Colic lymph node (tissue), 1 donor: ENCODE results near the genes NHLRC4, CCDC78 and CIAO3.

- PRO-cap: no peak
These were observed 8.9 kb downstream of the RHBDF1 start for GRCh38 chr16:63594-63949.

- PRO-cap: no peak
These were observed 712 bp upstream of the RGS11 start for GRCh38 chr16:276342-276969.

- PRO-cap: no peak
These were observed 6.4 kb downstream of the PDIA2 start for GRCh38 chr16:289156-289947.

GRCh38 chr16:383662-384626, 2.2 kb upstream of the PGAP6 start:
- PRO-cap: no peak

GRCh38 chr16:492510-492943, 35.0 kb upstream of the CAPN15 start:
- PRO-cap: no peak

- PRO-cap: no peak
These were observed 1.1 kb upstream of the CAPN15 start for GRCh38 chr16:526315-527003.

DNA sequence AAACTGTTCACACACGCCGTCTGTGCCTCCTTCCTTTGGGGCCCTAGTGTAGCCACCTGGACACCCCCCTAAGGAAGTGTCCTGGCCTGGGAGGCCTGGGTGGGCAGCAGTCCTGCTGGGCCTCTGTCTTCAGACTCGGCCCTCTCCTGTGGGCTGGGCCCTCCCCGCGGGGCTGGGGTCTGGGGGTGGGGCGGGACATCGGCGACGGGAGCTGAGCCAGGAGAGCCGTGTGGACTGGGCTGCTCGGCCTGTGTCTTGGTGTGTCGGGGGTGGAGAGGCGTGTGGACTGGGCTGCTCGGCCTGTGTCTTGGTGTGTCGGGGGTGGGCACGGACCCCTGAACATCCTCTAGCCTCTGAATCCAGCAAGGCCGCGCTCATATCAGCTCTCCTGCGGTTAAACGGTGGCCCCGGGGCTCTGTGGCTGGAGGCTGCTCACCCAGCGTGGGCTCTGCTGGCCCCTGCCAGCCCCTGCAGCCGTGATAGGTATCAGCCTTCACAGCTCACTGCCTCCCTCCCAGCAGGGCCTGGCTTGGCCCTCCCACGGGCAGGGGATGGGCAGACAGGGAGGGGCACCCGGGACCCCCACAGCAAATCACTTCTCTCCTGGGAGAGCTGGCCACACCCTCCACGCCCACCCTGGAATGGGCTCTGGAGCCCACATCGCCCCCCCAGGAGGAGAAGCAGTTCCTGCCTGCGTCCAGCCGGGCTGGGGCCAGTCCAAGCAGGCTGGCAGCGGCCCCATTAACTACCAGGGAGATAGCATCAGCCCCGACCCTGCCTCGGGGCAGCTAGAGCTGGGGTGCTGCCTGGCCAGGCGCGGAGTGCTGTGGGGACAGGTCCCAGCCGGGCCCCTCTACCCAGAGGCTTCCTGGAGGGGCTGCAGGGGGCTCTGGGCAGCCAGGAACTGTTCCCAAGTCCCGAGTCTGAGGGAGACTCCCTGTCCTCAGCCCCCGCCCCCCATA, 1.0 kb upstream of the NHLRC4 start:
- PRO-cap: no peak

- PRO-cap: bidirectional peak, plus-strand start at chr16:567011, minus-strand start at chr16:566942
These were observed at the start of gene NHLRC4 for GRCh38 chr16:566526-567652. Gene NHLRC4 (plus strand): TSS chr16:567005.

DNA sequence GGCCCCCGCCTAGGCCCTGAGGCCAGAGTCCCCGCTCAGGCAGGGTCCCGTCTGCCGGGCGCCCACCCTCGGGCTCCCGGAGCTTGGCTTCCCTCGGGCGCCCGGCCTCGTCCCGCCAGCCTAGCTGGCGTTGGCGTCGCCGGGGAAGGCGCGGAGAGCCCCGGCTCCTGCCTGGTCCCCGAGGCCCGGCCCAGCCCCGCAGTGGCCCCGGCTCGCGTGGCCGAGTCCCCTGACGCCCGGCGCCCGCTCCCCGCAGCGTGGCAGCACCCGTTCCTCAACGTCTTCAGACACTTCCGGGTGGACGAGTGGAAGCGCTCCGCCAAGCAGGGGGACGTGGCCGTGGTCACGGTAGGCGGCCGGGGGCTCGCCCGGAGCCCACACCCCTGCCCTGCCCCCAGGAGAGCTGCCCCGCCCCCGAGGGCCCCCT, 355 bp downstream of the WDR90 start:
- PRO-cap: no peak

- PRO-cap: bidirectional peak, plus-strand start at chr16:661111, minus-strand start at chr16:660875
These were observed 7.2 kb upstream of the RHOT2 start for GRCh38 chr16:660502-661278.

GRCh38 chr16:674348-675396, 799 bp upstream of the RHBDL1 start:
- PRO-cap: no peak

DNA sequence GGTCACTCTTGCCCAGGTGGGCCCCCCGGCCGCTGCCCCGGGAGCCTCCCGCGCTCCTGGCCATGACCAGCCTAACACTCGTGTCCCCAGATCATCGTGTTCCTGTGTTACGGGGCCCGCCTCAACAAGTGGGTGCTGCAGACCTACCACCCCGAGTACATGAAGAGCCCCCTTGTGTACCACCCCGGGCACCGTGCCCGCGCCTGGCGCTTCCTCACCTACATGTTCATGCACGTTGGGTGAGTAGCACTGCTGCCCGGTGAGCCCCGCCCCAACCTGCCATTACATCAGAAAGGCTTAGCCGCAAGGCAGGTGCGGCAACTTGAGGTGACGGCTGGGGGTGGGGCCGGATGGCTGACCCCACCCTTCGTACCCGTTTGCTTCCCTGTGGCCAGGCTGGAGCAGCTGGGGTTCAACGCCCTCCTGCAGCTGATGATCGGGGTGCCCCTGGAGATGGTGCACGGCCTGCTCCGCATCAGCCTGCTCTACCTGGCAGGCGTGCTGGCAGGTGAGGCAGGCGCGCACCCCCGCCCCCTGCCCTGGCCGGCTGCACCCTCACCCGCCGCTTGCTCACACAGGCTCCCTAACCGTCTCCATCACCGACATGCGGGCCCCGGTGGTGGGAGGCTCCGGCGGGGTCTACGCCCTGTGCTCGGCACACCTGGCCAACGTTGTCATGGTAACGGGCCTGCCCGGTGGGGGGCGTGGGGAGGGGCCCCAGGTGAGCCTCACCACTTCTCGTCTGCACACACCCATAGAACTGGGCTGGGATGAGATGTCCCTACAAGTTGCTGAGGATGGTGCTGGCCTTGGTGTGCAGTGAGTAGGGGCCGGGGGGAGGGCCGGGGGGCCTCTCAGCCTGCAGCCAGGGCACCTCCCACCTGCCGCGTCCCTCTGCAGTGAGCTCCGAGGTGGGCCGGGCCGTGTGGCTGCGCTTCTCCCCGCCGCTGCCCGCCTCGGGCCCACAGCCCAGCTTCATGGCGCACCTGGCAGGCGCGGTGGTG, 1.7 kb downstream of the RHBDL1 start:
- PRO-cap: no peak

- PRO-cap: no peak
These were observed 1.5 kb upstream of the STUB1 start for GRCh38 chr16:678765-679123.

- PRO-cap: no peak
These were observed 936 bp upstream of the JMJD8 start for GRCh38 chr16:684862-685678.

DNA sequence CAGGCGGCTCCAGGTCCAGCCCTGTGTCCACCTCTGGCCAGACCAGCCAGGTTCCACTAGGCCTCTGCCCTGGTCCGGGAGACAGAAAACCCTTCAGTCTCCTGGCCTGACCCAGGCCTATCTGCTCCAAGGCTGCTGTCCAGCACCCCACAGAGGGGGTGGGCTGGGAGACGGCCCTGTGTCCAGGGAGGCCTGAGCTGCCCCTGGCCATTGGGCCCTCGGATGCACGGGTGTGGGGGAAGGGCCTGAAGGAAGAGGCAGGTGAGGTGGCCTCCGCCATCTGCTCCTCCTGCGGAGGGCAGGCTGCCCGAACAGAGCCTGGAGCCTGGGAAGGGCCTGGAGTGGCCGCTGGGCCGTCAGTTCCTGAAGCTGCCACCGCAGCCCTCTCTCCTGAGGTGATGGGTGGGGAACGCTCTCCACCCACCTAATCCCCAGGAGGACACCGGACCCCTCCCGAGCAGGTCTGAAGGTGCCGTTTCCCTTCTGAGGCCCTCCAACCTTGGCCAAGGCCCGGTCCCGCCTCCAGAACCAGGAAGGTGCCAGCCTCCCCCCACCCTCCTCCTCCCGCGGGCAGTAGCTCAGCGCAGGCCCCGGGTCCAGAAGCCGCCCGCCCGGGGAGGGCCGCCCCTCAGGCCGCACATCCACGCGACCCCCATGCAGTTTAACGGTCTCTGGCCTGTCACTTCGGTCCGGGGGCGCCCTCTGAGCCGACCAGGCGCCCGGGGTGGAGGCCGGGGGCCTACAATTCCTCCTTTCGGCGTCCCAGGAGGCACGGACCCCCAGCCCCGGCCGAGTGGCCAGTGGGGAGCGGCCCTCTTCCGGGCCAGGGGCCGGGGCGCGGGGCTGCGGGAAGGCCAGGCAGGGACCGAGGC, 892 bp downstream of the FBXL16 start:
- PRO-cap: no peak

DNA sequence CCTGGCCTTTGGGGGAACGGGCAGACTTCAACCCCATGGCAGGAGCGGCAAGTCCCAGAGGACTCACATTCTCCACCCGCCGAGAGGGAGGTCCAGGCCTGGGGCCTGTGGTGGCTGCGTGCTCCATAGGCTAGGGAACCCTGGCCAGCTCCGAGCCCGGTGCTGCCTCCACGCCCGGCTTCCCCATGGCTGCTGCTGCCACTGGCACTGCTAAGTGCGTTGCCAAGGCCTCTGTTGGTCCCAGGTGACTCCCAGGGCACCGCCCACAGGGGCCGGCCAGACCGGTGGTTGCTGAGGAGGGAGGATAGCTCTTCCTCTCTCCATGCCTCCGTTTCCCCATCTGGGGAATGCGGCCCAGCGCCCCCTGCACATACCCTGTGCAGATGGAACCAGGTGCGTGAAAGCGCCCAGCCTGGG, at the start of gene CCDC78:
Gene CCDC78, minus strand, starts transcription at position 203 of the 417 bp plus-strand sequence.
- PRO-cap: no peak

GRCh38 chr16:728645-729393, 1.9 kb downstream of the HAGHL start:
- PRO-cap: no peak

- PRO-cap: no peak
These were observed 3.6 kb downstream of the CIAO3 start for GRCh38 chr16:737190-737551.

- PRO-cap: bidirectional peak, plus-strand start at chr16:741145, minus-strand start at chr16:740934
These were observed at the start of gene CIAO3 for GRCh38 chr16:740614-741683. Gene CIAO3 (minus strand): TSS chr16:740997.

GRCh38 chr16:825041-825740, 24.7 kb upstream of the GNG13 start:
- PRO-cap: no peak